Fibroblast of villous mesenchyme (primary cell): ENCODE results near the gene FOXE3.

- CAGE, long polyA plus RNA = no peak
Measured at GRCh38 chr1:46749780-46750717, 31.1 kb upstream of the EFCAB14 start.

GRCh38 chr1:46927735-46928230 is 13.5 kb downstream of the CYP4A11 start:
- CAGE, long polyA plus RNA = no peak

DNA sequence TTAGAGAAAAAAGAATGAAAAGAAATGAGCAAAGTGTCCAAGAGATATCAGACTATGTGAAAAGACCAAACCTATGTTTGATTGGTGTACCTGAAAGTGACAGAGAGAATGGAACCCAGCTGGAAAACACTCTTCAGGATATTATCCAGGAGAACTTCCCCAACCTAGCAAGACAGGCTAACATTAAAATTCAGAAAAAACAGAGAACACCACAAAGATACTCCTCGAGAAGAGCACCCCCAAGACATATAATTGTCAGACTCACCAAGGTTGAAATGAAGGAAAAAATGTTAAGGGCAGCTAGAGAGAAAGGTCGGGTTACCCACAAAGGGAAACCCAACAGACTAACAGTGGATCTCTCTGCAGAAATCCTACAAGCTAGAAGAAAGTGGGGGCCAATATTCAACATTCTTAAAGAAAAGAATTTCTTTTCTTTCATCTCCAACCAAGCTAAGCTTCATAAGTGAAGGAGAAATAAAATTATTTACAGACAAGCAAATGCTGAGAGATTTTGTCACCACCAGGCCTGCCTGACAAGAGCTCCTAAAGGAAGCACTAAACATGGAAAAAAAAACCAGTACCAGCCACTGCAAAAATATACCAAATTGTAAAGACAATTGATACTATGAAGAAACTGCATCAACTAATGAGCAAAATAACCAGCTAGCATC is 37.0 kb upstream of the CYP4X1 start:
- CAGE, long polyA plus RNA = no peak

GRCh38 chr1:47003950-47004445 is 19.5 kb upstream of the CYP4X1 start:
- CAGE, long polyA plus RNA = no peak

DNA sequence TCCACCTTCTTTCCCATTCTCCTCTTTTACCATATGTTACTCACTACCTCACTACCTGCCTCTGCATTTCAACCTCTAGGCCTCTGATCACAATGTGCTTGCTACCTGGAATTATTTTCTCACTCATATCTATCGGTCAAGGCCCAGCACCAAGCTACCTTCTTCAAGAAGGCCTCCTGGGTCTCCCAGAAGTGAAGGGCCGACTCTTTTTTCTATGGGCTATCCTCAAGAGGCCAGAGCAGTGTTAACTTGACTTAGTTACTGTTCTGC is 1.7 kb downstream of the CYP4A22 start:
- CAGE, long polyA plus RNA = no peak

- CAGE, long polyA plus RNA = no peak
Measured at GRCh38 chr1:47228671-47230031, 2.9 kb downstream of the TAL1 start.

GRCh38 chr1:47324552-47325147 is 8.9 kb upstream of the CMPK1 start:
- CAGE, long polyA plus RNA = no peak

DNA sequence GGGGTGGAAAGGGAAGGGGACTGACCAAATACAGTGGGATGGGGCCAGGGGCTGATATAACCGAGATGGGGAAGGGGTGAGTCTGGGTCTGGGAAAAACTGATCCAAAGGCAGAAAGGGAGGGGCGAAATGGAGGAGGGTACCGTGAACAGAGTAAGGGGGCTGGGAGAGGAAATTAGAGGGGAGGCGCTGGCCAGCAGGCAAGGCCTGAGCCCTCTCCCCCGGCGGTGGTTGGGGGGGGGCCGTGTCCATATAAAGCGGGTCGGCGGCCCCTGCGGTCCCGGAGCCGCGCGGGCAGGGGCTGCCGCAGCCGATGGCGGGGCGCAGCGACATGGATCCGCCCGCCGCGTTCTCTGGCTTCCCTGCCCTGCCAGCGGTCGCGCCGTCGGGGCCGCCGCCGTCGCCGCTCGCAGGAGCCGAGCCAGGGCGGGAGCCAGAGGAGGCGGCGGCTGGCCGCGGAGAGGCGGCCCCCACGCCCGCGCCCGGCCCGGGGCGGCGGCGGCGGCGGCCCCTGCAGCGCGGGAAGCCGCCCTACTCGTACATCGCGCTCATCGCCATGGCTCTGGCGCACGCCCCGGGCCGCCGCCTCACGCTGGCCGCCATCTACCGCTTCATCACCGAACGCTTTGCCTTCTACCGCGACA is at the start of gene FOXE3:
Gene FOXE3, plus strand, starts transcription at position 282 of the 643 bp plus-strand sequence.
- CAGE, long polyA plus RNA = no peak

DNA sequence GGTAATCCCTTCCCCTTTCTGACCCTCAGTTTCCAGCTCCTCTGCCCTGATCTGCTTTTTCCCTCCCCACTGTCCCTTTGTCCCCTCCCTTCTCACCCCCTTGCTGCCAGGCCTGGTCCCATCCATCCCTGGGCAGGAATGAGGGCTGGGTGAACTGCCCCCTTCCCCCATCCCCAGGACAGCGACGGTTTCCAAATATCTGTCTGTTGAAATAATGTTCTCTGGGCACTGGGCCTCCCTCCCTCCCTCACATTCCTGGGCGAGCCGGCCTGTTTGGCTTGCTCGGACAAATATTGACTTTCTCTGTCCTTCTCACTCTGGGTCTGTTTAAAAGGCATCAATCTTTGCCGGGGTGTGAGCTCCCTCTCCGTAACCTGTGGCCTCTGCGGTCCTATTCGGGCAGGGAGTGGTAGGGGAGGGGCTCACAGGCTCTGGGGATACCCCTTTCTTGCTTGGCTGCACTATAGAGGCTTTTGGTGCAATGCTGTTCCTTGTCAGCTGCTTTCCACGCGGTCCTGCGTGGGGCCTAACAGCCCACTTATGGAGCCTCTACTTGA is 40.2 kb downstream of the FOXD2 start:
- CAGE, long polyA plus RNA = no peak

- CAGE, long polyA plus RNA = no peak
Measured at GRCh38 chr1:47726283-47726725, 270.9 kb downstream of the TRABD2B start.

GRCh38 chr1:47831474-47832060 is 165.6 kb downstream of the TRABD2B start:
- CAGE, long polyA plus RNA = no peak

DNA sequence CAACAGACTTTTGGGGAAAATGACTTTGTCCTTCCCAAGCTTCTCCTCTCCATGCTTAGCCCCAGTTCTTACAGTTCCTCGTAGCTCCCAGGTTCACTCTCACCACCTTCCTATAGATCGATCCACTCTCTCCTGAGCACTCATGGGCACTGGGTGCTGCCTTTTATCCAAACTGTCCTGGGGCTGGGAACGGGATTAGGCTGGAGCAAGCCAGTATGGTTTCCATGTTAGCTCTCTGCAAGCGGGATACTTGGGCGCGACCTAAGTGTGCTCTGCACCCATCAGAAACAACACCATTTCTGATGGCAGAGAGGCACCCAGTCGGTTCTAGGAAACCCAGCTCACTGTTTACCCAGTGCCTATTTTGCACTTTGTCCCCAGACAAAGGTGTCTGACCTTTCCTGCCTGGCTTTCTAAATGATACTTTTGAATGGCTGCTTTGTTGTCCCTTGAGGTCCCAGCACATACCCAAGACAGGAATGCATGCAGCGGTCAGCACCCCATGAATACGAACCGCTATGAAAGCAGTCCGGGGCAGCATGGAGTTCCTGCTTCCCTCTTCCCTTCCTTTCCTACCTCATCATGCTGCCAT is 84.0 kb downstream of the TRABD2B start:
- CAGE, long polyA plus RNA = no peak

DNA sequence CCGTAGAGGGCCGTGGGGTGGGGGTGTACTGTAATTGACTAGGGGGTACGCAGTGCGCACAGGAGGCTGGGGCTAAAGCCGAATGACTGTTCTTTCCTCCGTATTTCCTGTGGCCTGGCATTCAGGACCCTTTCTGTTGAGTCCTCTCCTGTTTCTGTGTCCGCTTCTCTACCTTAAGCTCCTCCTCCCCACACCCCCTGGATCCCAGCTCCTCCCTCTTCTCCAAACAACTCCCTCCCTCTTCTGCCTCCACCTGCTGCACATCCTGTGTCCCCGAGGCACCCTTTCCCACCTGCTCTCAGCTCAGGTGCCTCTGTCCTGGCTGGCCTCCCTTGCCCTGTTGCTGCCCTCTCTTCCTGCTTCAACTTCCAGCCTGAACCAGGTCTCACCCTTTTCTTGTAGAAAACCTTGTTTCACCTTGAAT is 58.6 kb upstream of the TRABD2B start:
- CAGE, long polyA plus RNA = no peak

DNA sequence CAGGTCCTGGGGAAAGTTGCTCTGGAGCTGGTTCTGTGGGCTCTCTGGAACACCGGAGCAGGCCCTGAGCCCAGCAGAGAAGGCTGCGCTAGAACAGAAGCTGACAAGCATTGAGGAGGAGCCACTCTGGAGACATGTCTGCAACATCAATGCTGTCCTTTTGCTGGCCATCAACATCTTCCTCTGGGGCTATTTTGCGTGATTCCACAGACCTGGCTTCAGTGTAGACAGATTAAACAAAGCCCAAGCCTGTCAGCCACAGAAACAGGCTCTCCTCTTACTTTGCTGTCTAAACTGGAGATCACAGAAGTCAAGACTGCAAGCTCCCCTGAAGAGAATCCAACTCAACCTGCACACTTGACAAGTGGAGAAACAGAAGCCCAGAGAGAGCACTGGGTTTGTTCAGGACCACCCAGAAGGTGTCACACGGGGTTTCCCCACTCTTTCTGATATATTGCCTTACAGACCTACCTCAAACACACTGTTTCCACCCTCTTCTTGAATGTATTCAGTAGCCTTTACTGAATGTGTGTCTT is 24.9 kb downstream of the SLC5A9 start:
- CAGE, long polyA plus RNA = no peak

GRCh38 chr1:48451523-48452170 is 20.4 kb downstream of the SPATA6 start:
- CAGE, long polyA plus RNA = no peak

DNA sequence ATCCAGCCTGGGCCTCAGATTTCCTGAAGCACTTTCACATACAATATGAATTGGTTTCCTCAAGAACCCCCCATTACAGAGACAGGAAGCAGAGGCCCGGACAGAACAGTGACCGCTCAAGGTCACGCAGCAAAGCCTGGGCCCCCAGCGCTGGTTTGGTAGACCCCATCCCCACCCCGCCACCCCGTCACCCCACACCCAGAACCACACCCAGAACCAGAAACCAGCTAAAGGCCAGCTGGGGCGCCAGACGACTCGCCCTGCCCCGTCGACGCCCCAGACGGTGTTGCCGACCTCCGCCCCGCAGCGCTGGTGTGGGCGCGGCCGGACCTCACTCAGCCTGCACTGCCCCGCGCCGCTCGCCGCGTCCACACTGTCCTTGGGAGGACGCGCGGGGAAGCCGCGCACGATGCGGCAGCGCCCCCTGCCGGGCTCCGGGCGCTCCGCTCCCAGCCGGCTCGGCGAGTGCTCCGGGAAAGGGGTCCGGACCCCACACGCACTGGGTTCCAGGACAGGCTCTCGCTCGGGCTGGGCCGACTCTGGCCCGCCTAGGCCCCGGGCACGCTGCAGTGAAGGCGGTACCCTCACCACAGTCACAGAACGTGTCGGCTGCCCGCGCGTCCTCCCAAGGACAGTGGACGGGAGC is 90.4 kb downstream of the DMRTA2 start:
- CAGE, long polyA plus RNA = no peak

GRCh38 chr1:50539316-50539913 is 116.2 kb upstream of the DMRTA2 start:
- CAGE, long polyA plus RNA = no peak

DNA sequence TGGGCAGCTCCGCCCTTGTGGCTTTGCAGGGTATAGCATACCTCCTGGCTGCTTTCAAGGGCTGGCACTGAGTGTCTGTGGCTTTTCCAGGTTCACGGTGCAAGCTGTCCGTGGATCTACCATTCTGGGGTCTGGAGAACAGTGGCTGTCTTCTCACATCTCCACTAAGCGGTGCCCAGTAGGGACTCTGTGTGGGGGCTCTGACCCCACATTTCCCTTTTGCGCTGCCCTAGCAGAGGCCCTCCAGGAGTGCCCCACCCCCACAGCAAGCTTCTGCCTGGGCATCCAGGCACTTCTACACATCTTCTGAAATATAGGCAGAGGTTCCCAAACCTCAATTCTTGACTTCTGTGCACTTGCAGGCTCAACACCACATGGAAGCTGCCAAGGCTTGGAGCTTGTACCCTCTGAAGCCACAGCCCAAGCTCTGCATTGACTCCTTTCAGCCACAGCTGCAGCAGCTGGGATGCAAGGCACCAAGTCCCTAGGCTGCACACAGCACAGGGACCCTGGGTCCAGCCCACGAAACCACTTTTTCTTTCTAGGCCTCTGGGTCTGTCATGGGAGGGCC is 204.6 kb downstream of the FAF1 start:
- CAGE, long polyA plus RNA = no peak

DNA sequence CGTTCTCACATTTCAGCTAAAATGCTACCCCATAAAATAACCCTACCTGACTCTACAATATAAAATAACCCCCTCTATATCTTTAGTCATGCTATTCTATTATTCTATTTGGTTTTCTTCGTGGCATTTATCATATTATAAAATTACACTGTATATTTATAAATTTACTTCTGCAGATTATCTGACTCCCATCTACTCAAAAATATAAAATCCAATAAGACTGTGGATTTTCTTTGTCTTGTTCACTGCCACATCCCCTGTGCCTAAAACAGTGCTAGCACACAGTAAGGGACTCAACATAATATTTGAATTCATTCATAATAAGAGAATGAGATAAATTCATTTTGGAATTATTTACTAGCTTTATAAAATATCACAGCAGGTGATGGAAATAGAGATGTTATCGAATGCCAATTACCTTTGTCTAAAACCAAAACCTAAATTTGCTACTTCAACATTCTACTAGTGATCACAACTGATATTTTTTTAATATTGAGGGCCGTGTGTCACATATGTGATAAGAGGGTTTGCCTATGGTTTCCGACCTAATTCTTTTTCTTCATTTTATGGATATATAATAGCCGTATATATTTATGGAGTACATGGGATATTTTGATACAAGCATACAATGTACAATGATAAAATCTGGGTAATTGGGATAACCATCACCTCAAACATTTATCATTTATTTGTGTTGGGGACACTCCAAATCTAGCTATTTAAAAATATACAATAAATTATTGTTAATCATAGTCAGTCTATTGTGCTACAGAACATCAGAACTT is 117.2 kb downstream of the FAF1 start:
- CAGE, long polyA plus RNA = no peak

DNA sequence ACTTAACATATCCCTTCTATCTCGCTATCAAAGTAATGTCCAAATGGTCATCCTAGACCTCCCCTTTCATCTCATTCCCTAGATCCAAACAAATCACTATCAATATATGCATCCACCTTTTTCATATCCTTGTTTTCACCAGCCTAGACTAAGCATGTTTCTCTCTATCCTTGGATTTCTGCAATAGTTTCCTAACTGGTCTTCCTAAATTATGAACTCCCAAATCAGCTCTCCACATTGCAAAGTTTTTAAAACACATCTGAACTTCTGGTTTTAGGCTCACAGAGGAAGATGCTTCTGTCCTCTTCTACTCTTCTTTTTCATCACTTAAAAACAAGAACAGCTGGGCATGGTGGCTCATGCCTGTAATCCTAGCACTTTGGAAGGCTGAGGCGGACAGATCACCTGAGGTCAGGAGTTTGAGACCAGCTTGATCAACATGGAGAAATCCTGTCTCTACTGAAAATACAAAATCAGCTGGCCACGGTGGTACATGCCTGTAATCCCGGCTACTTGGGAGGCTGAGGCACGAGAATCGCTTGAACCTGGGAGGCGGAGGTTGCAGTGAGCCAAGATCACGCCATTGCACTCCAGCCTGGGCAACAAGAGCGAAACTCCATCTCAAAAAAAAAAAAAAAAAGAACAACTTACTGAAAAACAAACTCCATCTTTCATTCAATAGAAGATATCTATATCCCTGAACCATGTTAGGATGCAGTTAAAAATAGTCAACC is 45.2 kb downstream of the FAF1 start:
- CAGE, long polyA plus RNA = no peak